Hematopoietic multipotent progenitor cell (in vitro differentiated cells): ENCODE measurements around the gene GDNF.

- CAGE, long polyA plus RNA: no peak
These were observed 78.8 kb downstream of the NIPBL start for GRCh38 chr5:36955271-36955870.

GRCh38 chr5:36984350-36985422, 108.1 kb downstream of the NIPBL start:
- CAGE, long polyA plus RNA: no peak

DNA sequence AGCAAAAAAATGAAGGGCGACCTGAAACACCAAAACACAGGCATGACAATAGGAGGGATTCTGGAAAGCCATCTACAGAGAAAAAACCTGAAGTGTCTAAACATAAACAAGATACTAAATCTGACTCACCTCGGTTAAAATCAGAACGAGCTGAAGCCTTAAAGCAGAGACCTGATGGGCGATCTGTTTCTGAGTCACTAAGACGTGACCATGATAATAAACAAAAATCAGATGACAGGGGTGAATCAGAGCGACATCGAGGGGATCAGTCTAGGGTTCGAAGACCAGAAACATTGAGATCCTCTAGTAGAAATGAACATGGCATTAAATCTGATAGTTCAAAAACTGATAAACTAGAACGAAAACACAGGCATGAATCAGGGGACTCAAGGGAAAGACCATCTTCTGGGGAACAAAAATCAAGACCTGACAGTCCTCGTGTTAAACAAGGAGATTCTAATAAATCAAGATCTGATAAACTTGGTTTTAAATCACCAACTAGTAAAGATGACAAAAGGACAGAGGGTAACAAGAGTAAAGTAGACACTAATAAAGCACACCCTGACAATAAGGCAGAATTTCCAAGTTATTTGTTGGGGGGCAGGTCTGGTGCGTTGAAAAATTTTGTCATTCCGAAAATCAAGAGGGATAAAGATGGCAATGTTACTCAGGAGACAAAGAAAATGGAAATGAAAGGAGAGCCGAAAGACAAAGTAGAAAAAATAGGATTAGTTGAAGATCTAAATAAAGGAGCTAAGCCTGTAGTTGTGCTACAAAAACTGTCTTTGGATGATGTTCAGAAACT, 109.1 kb downstream of the NIPBL start:
- CAGE, long polyA plus RNA: no peak

DNA sequence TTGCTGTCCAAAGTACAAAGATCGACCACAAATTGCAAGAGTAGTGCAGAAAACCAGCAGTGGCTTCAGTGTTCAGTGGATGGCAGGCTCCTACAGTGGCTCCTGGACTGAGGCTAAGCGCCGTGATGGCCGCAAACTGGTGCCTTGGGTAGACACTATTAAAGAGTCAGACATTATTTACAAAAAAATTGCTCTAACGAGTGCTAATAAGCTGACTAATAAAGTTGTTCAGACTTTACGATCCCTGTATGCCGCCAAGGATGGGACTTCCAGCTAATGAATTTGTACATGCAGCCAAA, 184.6 kb downstream of the CPLANE1 start:
- CAGE, long polyA plus RNA: no peak

DNA sequence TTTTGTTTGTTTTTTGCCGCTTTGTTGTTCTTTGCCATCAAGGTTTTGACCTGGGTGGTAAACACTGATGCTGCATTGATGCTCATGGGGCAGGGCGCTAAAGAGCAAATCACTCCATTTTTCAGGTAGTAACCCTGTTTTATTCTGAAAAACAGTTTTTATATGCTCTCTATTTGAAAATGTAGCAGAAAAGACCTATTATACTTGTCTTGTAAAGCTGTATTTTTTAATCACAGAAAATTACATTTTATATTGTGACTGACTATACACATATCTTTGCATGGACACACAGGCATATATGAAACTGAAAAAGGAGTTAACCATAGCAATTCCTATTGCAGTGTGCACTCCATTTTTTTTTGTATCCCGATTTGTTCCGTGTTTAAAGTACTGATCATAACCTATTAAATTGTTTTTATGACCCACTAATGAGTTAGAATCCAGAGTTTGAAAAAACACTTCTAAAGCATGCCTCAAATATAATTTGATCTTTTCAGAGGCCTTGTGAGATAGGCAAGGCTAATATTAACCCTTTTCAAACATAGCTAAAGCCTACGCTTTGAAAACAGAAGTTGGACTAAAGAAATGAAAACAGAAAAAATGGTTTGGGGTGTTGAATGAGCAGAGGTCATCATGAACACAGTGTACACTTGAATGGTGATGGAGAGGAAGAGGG, 219.4 kb downstream of the GDNF start:
- CAGE, long polyA plus RNA: no peak

- CAGE, long polyA plus RNA: no peak
These were observed at the start of gene GDNF for GRCh38 chr5:37839653-37840960. Gene GDNF, minus strand, starts transcription at chr5:37840041.

- CAGE, long polyA plus RNA: no peak
These were observed 95.8 kb upstream of the EGFLAM start for GRCh38 chr5:38162536-38163024.

DNA sequence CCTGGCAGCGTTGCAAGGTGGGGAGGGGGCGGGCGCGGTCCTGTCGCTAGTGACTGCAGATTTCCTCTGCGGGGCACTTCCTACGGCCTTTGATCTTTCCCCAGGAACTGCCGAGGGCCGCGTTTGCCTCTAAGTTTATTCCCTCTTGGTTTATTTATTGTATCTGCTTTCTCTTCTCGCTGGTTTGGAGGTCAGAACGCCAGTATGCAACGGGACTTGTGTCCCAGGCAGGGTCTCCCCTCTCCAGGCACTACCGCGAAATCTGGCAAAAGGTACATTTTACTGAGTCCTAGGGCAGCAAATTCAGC, 1.0 kb upstream of the EGFLAM start:
- CAGE, long polyA plus RNA: no peak

- CAGE, long polyA plus RNA: no peak
These were observed 57.7 kb upstream of the LIFR start for GRCh38 chr5:38614092-38614558.

DNA sequence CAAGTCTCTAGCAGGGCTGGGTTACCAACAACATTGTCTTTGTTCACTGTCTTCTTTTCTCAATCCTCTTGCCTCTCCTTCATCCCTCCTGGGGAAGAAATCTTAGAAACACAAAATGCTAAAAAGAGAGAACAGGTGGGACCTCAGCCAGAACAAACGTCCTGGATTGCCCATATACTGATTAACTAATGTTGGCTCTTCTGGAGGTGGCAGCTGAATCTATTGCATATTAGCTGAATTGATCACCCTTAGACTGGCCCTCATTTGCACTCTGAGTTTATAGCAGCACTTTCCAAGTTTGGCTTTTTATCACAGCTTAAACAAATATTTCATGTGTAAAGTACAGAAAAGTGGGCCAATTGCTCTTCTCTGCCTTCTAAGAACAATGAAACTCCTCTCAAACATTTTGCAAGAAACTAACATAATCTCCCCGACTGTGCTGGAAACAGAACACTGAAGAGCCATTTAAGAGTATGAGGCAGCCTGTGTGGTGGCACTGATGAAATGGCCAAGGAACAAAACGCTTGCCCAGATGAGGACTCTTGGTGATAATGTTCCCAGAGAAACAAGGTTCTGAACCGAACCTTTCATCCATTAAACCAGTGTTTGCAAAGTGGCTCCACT, 83.0 kb upstream of the LIFR start:
- CAGE, long polyA plus RNA: no peak

- CAGE, long polyA plus RNA: no peak
These were observed 29.6 kb upstream of the OSMR start for GRCh38 chr5:38816165-38816711.

- CAGE, long polyA plus RNA: no peak
These were observed 6.8 kb downstream of the RICTOR start for GRCh38 chr5:39067390-39067876.

GRCh38 chr5:39069524-39070200, 4.5 kb downstream of the RICTOR start:
- CAGE, long polyA plus RNA: no peak

DNA sequence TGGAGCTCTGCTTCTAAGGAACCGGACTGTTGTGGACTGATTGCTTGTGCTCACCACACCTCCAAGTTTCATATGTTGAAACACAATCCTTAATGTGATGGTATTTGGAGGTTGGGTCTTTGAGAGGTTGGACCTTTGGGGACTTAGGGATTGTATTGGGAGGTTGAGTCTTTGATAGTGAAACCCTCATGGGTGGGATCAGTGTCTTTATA, 25.0 kb upstream of the RICTOR start:
- CAGE, long polyA plus RNA: no peak

DNA sequence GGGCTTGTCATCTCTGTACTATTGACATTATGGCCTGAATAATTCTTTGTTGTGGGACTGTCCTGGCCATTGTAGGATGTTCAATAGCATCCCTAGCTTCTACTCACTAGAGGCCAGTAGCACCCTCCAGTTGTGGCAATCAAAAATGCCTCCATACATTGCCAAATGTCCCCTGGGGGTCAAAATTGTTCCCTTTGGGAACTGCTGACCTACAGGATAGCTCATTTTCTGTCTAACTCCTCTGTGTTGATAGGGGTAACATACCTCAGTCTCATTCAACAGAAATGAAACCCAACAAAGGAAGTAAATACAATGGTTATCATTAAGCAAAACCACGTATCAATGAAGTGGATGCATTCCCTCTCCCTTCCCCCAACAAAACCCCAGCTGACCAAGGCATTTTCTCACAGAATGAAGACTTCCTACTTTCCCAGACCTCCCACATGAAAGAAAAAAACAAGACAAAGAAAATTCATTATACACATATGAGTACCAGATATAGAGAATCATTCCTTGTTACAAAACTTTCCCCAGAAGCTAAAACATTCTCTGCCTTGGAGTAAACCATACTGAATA, 18.0 kb downstream of the FYB1 start:
- CAGE, long polyA plus RNA: no peak

DNA sequence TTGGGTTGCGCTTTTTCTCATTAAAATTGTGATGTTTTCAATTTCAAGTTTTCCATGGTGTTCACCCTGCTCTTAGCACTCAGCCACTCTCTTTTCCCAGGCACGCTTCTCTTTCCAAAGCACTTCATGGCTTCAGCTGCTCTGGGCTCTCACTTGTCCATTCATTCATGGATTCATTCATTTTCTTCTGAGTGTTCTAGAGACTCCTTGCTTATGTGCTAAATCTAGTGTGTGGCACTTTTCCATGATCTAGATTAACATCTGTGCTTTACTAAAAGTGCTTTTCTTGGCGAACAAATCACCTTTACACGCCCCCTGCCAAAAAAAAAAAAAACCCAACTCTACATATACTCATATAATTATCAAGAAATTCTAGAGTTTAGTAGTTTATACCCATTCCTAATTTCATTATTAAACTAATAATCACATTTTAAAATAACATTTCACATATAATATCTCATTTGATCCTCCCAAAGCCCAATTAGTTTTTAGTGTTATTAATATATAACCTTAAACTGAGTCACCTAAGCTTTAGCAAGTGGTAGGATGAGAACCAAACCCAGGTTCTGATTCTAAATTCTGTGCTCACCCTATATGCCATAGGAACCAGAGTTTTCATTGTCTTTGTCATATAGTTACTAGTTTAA, 6.5 kb downstream of the FYB1 start:
- CAGE, long polyA plus RNA: no peak

GRCh38 chr5:39419861-39420357, 4.9 kb downstream of the DAB2 start:
- CAGE, long polyA plus RNA: no peak

GRCh38 chr5:39519590-39520058, 94.8 kb upstream of the DAB2 start:
- CAGE, long polyA plus RNA: no peak

DNA sequence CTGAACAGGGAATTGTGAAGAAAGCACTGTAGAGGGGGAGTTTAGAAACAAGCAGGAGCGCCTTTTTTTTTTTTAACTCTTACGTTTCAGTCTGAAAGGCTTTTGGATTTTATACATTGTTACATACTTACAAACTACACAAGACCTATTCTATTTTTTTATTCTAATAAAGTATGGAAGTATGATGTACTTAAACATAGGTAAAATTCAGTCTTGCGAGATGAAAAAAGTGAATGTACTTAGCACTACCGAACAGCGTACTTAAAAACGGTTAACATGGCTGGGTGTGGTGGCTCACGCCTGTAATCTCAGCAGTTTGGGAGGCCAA, 332.7 kb upstream of the DAB2 start:
- CAGE, long polyA plus RNA: no peak

- CAGE, long polyA plus RNA: no peak
These were observed 295.6 kb upstream of the PTGER4 start for GRCh38 chr5:40383947-40384703.